ENCODE measurements around the gene ZNF367.

- RRBS: no CpG with 5 or more reads among the region's 4 CpGs
Observed at GRCh38 chr9:95433430-95433744, 75.7 kb downstream of the PTCH1 start.

GRCh38 chr9:95462162-95463318, 46.5 kb downstream of the PTCH1 start:
- RRBS: 5% methylated on average over 6 of the region's 32 CpGs

- RRBS: no CpG with 5 or more reads among the region's 6 CpGs
Observed at GRCh38 chr9:95478302-95478721, 30.8 kb downstream of the PTCH1 start.

DNA sequence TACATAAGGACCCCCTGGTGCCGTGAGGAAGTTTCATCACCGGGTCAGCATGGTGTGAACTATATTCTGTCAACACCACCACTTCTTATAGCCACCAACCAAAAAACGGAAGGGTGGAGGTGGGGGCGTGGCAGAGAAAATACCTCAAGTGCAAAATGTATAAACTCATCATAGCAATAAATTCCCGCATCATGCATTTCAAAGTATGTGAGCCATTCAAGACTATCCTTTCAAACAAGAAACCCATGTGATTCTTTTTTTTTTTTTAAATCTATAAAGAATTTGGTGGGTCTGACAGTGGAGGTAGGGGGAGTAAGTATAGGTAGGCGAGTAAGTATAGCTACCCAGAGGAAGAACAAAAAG, 13.9 kb downstream of the PTCH1 start:
- RRBS: no CpG with 5 or more reads among the region's 6 CpGs

DNA sequence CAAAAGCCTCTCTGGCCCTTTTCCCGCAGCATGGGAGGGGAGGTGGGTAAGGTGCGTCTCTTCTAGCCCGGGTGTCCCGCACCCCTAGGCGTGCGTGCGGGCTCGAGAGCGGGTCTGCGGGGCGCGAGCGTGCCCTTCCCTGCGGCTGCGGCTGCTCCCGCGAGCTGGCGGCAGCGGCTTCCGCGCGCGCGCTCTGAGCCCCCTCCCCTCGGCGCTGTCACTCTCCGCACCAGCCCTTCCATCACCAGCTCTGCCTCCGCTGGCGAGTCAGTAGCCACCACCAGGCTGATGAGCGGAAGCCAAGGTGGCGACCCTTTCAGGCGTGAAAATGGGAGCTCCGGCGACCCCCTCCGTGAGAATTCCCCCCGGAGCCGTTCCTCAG, 6.7 kb upstream of the PTCH1 start:
- RRBS: no CpG with 5 or more reads among the region's 37 CpGs

- RRBS: no CpG with 5 or more reads among the region's 7 CpGs
Observed at GRCh38 chr9:95588731-95589402, 79.8 kb upstream of the PTCH1 start.

DNA sequence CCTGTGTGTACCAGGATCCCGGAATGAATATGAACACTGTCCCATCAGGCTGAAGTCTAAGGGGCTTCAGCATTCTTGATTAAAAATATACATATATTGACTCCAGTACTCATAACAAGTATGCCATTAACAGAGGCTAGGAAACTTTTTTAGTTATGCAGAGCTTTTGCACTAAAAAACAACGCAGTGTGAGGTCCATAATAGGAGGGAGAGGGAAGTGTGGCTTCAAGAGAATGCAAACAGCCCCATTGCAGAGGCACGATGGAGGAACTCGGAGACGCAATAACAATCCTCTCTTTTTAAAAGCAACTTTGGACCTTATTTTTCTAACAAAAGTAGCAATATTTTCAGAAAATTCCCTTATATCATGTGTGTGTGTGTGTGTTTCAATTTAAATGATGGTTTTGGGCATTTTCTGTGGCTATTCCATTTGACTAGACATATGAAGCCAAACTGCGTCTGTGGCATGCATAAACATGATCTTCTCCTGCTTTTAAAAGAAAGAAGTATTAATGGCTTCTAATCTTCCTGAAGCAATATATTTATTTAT, 157.8 kb upstream of the PTCH1 start:
- RRBS: 52% methylated on average over 1 of the region's 6 CpGs

DNA sequence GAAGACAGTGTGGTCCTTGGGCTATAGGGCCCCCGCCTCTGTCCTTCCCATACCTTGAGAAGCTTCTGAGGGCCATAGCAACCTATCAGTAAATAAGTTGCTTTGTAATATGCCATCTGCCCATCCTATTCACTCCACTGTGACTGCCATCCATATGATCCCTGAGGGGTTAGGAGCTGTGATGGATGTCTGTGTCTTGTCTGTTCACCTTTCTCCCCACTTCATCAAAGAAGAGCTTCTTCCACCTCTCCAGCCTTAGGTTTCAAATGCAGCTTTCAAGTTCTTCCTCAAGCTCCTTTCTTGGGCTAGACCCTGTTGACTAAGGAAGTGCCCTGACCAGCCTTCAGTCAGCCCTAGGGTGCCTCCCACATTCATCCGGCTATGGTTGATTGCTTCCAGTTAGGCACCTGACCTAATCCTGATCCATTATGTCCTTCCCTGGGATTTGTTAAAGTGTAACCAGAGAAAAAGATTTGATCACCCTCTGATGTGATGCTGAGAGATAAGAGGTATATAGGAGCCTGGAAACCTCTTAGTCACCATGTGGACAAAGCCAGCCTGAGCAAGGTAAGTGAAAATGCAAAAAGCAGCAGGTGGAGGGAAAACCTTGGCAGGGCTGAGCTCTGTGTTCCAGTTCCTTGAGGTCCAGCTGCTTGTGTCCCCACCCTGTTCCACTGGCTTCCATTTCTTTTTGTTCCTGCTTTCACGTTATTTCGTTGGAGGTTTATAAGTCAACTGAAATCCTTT, 178.9 kb upstream of the ERCC6L2 start:
- RRBS: no CpG with 5 or more reads among the region's 4 CpGs

- RRBS: no CpG with 5 or more reads among the region's 6 CpGs
Observed at GRCh38 chr9:95710994-95711340, 164.5 kb upstream of the ERCC6L2 start.

DNA sequence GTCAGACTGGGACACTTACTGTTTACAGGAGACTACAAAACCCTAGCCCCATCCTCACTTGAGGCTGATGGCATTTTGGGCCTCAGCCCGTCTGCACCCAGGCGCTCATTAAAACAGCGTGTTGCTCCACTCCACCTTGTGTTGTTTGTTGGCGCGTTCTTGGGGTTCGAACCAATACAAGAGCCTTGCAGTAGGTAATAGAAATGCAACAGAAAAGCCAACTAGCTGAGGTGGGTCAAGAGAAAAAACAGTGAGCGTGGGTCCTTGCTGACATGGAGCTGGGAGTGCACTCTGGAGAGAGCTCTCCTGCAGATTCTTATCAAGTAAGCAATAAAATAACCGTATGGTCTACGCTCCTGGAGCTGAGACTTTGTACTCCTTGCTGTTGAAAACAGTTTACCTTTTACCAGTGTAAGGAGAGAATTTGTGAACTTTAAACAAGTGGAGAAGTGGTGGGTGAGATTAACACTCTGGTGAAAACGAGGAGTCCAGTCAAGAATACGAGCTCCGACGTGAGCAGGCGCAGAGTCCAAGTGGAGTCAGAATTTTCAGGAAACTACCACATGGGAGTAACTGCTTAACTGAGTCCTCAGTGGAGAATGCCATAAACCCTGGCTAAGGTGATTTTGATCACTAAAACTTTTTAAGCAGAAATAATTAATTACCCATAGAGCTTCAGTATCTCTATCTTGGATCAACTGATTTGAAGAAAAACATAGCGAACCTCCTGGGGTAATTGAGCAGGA, 156.2 kb upstream of the ERCC6L2 start:
- RRBS: no CpG with 5 or more reads among the region's 15 CpGs

- RRBS: 8% methylated on average over 11 of the region's 39 CpGs
Observed at GRCh38 chr9:96048975-96049819, 173.7 kb downstream of the ERCC6L2 start.

DNA sequence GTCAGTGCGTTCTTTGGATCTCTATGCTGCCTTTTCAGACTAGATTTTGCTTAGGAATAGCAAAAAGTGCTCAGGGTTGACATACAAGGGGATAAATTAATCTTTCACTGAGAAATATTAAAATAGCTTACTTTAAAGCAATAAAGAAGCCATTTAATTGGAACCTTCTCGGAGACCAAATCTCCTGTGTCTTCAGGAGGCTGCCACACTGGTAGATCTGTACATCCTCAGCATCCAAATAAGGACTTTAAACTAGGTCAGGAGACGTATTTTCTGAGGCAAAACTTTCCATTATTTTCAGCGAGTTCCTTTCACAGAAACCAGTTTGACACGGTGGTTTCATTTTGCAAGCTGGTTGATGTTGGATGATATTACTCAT, 199.5 kb downstream of the ERCC6L2 start:
- RRBS: no CpG with 5 or more reads among the region's 5 CpGs

GRCh38 chr9:96218863-96220023, 82.7 kb downstream of the HSD17B3 start:
- RRBS: 54% methylated on average over 17 of the region's 91 CpGs

GRCh38 chr9:96246222-96246583, 55.8 kb downstream of the HSD17B3 start:
- RRBS: no CpG with 5 or more reads among the region's 7 CpGs

- RRBS: 2% methylated on average over 46 of the region's 89 CpGs
Observed at GRCh38 chr9:96418029-96418796, at the start of gene ZNF367. Gene ZNF367 (minus strand): TSS chr9:96418370.

DNA sequence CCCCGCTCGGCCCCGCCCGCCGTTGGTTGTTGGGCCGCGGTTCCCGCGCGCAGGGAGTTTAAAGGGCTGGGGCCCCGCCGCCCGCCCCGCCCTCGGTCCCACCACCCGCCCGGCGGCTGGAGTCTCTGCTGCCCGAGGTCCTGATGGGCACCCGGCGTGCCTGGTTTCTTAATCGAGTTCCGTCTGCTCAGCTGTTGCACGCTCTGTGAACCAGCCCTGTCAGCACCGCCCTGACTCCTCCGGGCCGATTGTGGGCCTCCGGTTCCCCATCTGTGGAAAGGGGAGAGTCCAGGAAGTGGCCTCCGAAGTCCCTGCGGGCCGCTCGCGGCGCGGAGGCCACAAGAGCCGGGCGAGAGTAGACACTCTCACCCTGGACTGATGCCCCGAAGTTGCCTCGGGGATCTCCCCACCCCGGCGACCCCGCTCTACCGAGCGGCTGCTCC, 648 bp upstream of the ZNF367 start:
- RRBS: 3% methylated on average over 21 of the region's 44 CpGs

DNA sequence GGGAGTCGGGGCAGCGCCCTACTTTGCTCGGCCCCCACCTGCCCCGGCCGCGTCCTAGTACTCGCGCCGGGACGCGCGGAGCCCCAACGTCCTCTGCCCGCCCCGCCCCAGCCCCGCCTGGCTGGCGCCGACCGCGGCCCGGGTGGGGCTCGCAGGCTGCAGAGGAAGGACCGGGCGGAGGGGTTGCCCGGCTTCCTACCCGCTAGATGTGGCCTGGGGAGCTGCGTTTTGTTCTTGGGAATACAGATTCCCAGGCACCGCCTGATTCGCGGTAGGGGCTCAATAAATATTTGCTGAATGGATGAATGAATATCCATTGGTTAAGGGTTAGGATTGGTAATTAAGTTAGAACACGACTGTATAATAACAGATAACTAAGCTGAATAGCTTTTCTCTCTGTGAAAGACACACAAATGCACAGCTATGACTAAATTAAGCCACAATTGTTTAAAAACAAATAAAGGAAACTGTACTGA, 1.1 kb upstream of the ZNF367 start:
- RRBS: 2% methylated on average over 16 of the region's 31 CpGs

DNA sequence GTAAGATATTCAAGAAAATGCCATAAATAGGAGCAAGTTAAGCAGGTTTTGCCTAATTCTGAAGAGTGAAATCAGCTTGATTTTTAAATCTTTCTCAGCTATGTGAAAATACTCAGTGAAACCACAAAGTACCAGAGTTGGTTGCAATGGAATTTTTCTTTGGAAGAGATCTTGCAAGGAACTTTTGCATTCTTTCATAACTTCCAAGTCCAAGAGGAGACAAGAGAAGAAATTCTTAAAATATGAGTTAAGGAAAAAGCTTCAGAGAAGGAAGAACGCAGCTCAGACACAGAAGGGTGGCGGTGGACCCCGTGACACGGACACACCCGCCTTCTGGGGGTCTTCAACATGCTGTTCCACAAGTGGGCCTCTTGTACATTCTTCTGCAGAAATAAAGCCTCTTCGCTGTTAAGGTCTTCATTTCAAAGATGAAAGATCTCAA, 64.5 kb downstream of the HABP4 start:
- RRBS: no CpG with 5 or more reads among the region's 6 CpGs

DNA sequence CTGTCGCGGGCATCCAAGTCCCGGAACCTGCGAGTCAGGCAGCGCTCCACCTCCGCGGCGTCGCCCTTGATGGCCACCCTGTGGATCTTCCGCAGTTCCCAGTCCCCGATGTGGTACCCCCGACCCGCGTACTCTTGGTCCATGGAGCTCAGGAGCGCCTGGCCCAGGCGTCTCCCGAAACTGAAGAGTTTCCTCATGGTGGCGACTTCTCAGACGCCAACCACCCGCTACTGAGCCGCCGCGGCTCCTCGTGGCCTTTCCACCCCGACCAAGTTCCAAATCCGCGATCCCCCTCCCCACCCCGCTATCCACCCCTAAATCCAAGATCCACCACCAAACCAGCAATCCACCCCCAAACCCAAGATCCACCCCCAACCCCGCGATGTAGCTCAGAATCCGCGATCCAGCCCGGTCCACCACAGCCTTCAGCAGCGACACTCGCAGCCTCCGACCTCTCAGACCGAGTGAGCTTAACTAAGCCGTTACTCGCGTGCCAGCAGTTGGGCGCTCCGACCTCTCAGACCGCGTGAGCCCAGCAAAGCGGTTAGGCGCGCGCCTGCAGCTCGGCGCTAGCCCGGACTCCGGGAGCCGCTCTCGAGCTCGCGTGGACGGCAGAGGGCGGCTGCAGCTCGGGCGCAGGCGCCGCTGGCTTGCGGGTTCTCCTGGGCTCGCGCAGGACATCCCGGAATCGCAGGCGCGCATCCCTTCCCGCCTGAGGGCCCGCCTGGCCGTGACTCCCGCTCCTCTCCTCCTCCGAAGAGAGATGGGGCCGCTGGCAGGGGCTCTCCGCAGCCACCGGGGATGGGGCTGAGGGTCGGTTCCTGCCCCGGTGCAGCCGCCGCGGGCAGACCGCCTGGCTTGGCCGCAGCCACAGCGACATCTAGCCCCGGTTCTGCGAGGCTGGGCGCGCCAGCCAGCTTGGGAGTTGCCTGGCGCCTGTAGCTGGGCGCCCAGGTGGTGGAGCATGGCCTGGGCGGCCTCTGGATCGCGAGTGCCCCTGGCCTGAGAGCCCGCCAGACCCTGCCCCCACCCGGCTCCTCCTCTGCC, 86.1 kb upstream of the CCDC180 start:
- RRBS: 2% methylated on average over 11 of the region's 96 CpGs

DNA sequence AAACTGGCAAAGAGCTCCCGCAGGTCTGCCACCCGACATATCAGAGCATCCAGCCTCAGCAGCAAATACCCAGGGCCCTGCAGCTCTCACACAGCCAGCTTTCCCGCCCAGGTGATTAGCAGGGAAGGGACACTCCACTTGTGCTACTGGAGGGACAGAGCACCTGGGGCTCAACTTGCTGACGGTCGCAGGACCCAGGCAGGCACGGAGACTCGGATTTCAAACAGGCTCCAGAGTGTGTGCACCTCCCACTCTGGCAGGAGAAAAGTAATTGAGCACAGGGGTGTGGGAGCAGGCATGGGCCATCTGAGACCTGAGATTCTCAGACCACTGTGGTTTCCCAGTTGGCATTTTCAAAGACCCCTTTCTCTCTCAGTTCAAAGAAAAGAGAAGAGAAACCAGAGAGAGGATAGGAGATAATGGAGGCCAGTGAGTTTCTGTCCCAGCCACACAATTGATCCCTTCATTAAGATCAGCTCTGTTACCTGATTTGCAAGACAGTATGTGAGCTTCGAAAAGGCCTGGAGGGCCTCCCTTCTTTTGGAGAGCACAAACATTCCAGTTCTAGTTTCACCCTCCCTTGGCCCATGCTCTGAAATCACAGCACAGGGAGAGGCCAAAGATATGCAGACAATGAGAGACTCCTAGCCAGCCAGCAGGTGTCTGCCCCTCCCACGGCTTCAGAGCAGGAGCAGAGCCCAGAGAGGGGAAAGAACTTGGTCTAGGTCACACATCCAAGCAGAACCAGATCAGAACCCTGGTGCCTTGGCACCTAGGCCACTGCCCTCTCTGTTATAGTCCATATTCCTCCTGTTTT, 26.8 kb downstream of the TMOD1 start:
- RRBS: no CpG with 5 or more reads among the region's 9 CpGs